Diencephalon (tissue), 2 donors: ENCODE measurements around the genes MAP4K3 and THUMPD2.

GRCh38 chr2:37357508-37357984, 13.1 kb downstream of the QPCT start:
- RAMPAGE, long total RNA, result no peak

- RAMPAGE, long total RNA, result no peak
Measured at GRCh38 chr2:37384017-37384656, 39.7 kb downstream of the QPCT start.

GRCh38 chr2:37614068-37614512, 57.4 kb downstream of the CDC42EP3 start:
- RAMPAGE, long total RNA, result no peak

- RAMPAGE, long total RNA, result no peak
Measured at GRCh38 chr2:38085907-38086401, 10.0 kb upstream of the CYP1B1 start.

- RAMPAGE, long total RNA, result no peak
Measured at GRCh38 chr2:38244995-38245555, 132.0 kb downstream of the ATL2 start.

GRCh38 chr2:38375454-38376007, 1.5 kb downstream of the ATL2 start:
- RAMPAGE, long total RNA, result no peak

DNA sequence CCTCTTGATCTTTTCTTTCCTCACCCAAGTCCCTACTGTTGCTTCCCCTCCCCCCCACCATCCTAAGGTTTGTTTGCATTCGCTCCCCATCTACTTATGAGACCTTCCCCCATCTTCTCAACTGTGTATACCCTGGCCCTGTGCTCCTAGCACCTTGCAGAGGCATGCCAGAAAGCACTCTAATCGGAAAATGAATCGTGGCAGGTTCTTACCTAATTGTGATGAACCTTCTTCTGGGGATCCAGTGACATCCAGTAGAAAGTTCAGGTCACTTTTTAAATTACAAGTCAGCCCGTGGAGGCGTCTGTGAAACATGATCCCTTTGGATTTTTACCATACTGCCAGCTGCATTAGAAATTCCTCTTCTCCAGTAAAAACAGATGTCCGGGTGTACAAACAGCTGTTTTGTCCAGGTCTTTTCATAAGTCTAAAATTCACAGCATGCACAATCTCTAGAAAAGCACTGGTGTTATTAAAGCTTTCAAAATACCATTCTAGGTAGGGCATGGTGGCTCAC, 795 bp upstream of the ATL2 start:
- RAMPAGE, long total RNA, result start-site peak on the minus strand centred at position 262 of the sequence, 164 bp wide, 6 and 13 reads in 2 replicates

DNA sequence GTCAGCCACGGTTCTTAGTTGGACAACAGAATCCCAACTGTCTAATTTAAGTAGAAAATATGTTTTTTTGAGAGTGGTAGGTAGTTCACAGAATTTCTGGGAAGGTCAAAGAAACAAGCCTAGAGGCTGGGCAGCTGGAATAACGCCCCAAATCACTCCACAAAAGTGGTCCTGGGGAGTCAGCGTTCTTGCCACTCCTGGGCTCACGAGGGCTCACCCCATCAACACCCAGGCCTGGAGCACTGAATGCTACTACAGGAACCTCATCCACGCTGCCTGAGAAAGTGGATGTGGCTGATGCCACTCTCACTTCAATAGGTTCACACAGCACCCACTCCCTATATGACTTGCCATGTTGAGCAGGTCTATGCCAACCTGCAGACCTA, 76.3 kb upstream of the ATL2 start:
- RAMPAGE, long total RNA, result no peak

DNA sequence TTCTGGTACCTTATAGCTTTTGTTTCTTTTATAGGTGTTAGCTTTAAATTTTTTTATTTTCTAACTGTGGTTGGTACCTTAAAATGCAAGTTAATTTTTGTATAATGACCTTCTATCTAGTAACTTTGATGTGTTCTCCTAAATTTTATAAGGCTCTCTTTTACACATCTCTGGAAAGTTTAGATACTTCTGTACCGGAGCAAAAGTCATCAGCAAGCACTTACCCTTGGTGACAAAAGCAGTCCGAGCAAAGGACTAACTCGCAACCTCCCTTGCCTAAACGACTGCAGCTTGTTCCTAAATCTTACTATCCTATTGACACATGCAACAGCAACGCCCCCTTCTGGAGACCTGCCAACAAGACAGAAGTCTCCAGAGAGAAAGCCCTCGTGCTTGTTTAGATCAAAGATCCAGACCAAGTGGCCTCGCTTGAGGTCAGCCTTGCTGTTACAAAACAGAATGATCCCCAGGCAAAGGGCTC, 94.5 kb downstream of the HNRNPLL start:
- RAMPAGE, long total RNA, result no peak

GRCh38 chr2:38585570-38585943, 17.2 kb downstream of the HNRNPLL start:
- RAMPAGE, long total RNA, result no peak

GRCh38 chr2:38665655-38666045, 264 bp upstream of the GALM start:
- RAMPAGE, long total RNA, result no peak

DNA sequence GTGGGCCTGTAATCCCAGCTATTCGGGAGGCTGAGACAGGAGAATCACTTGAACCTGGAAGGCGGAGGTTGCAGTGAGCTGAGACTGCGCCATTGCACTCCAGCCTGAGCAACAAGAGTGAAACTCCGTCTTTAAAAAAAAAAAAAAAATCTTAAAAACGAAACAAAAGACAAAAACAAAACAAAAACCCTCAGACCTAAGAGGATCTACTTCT, 16.8 kb downstream of the GALM start:
- RAMPAGE, long total RNA, result no peak

DNA sequence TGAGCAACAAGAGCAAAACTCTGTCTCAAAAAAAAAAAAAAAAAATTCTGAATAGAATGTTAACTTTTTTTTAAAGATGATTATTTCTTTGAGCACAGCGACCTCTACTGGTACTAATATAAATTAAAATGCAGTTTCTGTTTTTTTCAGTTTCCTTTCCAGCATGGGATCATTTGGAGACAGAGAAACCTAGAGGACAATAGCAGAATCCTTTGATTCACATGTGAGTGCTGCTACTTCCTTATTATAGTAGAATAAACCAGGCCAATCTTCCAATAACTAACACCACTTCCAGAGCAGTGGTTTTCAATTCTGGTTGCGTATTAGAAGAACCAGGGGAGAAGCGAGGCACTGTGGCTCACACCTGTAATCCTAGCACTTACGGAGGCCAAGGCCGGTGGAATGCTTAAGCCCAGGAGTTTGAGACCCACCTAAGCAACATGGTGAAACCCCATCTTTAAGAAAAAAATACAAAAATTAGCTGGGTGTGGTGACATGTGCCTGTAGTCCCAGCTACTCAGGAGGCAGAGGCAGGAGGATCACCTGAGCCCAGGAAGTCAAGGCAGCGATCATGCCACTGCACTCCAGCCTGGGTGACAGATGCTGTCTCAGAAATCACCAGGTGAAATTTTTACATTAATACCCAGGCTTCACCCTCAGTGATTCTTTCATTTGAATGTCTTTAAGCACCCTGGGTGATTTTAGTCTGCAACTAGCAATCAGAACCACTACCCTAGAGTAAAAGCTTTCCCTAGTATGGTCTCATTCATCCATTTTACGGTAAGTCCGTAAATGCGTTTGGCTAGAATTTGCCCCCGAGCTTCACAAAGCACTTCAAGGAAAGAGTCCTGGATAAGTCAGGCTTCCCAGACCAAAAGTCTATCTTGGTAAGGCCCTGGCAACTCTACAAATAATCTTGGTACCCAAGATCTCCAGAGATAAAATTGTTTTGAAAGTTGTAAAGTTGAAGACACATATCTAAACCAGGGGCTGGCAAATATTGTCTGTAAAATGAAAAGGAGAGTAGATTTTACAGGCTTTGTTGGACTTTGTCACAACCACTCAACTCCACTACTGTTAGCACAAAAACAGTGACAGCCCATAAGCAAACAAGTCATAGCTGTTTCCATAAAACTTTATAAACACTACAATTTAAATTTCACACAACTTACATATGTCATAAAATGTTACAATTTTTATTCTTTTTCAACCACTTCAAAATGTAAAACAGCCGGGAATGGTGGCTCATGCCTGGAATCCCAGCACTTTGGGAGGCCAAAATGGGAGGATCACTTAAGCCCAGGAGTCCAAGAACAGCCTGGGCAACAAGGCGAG, 9.7 kb downstream of the SRSF7 start:
- RAMPAGE, long total RNA, result no peak

GRCh38 chr2:39246183-39247085, 125.6 kb upstream of the SOS1 start:
- RAMPAGE, long total RNA, result no peak

- RAMPAGE, long total RNA, result no peak
Measured at GRCh38 chr2:39313381-39314208, 123.5 kb downstream of the MAP4K3 start.

- RAMPAGE, long total RNA, result no peak
Measured at GRCh38 chr2:39321678-39322763, 115.1 kb downstream of the MAP4K3 start.

GRCh38 chr2:39436331-39437371, at the start of gene MAP4K3:
MAP4K3 (minus strand) TSS chr2:39437285.
- RAMPAGE, long total RNA, result no peak

DNA sequence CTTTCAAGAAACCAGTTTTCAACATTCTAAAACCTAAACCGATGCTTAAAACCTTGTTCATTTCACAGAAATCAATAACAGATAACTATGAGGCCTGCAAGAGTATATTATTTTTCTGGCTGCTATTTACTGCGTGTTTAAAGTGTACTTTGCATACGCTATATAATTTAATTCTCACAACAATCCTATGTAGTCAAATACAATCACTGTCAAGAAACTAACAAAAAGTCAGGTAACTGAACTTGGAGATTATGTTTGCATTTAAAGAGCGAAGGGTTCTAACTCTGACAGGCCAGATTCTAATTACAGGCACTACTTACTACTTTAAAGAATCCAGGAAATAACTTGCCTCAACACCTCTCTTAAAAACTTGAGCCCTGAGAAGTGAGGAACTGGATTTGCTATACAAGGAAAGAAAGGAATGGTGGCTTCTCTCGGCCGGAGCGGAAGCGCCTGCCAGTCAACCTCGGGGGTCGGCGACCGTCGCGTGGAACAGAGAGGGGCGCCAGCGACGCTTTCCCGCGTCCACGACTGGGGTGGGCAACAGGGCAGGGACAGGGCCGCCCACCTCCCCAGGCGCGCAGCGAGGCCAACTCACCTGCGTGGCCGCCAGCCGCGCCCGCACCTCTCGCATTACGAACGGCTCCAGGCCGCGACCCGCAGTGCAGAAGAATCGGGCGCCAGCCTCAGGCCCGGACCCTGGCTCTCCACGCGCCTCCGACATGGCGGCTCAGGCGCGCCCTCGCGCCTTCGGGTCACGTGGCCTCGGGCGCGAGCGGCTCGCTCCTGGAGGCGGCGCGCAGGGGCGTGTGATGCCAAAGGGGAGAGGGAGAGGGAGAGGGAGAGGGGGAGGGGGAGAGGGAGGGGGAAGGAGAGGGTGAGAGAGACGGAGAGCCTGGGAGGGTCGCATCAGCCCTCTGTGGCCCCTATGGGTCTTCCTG, at the start of gene THUMPD2:
TSS of gene THUMPD2 (minus strand) at position 743 of the 941 bp plus-strand sequence.
- RAMPAGE, long total RNA, result start-site peak on the minus strand centred at position 719 of the sequence, 51 bp wide, 513 and 120 reads in 2 replicates

- RAMPAGE, long total RNA, result no peak
Measured at GRCh38 chr2:40237053-40237580, 214.8 kb downstream of the SLC8A1 start.

DNA sequence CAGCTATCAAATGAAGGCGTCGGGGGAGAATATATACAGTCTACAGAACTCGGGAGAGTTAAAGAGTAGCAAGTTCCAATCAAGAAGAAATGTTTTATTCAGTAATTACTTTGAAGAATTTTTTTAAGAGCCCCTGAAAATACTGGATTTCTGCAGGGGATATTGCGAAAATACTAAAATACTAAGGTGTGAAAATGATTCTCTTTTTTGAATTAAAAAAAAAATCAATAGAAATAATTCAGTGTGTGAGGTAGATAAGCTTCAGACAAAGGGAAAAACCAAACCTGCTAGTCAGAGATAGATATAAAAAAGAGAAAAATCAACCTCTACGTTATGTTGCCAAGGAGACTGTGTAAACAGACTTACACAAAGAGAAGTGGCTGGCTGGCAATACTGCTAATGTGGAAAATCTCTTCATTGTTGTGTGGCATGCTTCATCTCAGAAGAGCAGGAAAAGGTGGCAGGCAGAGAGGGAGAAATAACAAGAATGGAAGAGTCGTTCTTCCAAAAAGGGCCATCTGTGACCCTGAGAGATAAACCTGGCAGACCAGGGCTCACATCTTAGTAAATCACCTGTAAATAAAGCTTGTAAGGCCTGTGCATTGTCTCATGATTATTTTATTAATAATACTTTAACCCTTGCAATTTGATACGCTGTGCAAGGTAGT, 200.8 kb downstream of the SLC8A1 start:
- RAMPAGE, long total RNA, result start-site peak on the plus strand centred at position 406 of the sequence, 110 bp wide, 8 and 10 reads in 2 replicates